Gallbladder (tissue), 1 donor: ENCODE data around the genes FAM98A and EIF2AK2.

DNA sequence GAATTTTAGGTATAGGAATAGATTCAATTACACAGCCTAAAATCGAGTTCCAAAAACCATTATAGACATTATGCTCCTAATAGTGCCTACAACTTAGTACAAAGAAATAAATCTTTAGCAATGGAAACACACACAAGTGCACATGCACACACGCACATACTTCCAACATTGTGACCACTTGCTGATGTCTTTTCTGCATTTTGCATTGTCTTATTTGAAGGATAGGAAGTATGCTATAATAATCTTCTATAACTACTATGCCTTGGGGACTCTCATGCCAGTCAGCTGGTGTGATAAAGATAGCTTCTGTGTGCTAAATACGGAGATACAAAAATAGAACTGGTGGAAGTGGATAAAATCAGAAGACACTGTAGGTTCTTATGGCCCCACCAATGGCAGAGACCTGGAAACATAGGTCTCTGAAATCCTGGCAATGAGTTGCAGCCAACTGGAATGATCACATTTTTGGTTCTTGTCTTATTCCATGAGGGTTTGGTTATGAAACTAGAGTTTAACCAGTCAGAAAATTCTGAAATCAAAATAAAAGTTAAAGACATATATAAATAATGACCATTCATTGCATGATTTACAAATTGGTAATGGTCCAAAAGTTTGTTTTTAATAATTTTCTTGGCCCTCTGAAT, 31.5 kb upstream of the RASGRP3 start:
- PRO-cap, result no peak

DNA sequence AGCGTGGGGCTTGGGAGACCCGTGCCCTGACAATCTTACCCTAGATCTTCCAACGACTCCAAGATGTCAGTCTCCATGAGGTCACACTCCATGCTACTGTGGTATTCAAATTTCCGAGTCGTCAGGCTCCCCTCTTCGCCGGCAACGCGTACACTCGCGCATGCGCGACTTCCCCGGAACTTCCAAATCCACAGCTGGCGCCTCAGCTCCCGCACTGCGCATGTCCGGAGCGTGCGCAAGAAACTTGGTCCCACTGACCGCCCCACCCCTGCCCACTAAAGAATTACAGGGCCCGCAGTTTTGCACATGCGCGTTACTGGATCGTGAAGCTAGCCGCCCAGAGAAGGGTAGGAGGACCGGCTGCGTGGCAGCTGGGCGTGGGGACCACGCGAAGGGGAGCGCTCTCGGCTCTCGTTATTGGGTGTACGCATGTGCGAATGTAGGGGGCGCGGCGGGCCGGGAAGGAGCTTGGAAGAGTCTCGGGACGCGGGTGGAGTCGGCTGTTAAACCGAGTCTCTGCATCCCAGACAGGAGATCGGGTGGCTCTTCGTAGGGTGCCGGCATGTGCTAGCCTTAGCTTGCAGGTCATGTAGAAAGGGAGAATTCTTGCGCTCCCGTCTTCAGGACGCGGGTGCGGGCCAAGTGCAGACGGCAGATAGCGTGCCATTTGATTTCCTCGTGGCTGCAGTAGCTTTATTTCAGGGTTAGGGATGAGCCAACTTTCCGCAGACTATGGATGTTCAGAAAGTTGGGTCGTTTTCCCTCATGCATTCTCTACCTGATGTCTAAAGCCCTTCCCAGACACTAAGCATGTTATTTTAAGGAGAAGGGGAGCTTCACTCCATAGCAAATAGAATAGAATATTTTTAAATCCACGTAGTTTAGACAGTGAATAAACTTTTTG, at the start of gene FAM98A:
Gene FAM98A (minus strand): TSS at position 170 of the 904 bp plus-strand sequence.
- PRO-cap, result bidirectional peak, plus-strand start at position 442 of the sequence, minus-strand start at position 146 of the sequence

DNA sequence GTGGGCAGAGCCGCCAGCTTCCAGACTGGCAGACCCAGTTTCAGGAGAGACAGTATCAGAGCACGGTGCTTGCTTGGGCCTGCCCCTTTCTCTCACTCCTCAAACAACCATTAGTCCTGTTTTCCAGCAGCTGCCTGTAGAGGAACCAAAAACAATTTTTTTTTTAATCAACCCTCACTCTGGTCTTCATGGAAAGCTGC, 25.1 kb upstream of the CRIM1 start:
- PRO-cap, result no peak

DNA sequence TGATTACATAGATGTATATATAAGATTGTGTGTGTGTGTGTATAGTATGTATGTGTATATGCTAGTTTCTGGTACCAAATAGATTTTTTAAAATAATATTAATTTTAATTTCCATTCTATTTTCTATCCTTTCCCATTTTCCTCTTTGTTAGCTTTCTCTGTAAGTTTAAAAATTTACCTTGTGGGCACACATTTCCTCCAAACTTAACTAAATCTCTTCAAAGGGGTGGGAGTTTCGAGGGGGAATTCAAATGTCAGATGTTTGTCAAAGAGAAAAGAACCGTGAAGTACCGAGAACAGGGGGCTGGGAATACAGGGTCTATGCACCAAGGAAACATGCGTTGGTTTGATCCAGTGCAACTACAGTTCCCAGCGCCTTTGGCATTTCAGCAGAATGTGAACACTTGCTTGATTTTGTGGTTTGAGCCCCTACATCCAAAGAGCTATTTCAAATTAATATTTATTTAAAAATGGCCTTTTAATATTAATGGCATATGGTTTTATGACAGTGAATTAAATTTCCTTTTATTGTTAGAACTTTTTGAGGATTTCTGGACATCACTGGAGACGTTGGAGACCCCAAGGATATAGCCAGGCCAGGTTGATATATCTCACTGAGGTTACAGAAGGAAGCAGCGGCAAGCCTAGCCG, 9.4 kb downstream of the CRIM1 start:
- PRO-cap, result no peak

DNA sequence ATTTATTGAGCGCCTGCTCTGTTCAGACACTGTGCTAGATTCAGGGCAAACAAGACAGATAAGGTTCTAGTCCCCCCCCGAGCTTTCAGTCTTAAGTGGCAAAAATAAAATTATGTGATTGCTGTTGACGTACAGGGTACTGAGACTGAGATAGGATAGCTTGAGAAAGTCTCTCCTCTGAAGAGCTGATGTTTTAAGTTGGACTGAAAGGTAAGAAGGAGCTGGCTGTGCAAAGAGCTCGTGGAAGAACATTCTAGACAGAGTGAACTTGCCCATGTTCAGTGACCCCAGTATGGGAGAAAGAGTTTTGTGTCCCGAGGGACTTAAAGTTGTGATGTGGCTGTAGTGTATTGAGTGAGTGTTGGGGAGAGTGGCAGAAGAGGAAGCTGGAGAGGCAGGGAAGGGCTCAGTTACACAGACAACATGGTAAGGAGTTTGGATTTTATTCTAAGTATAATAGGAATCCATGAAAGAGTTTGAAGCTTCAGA, 58.9 kb downstream of the CRIM1 start:
- PRO-cap, result no peak

DNA sequence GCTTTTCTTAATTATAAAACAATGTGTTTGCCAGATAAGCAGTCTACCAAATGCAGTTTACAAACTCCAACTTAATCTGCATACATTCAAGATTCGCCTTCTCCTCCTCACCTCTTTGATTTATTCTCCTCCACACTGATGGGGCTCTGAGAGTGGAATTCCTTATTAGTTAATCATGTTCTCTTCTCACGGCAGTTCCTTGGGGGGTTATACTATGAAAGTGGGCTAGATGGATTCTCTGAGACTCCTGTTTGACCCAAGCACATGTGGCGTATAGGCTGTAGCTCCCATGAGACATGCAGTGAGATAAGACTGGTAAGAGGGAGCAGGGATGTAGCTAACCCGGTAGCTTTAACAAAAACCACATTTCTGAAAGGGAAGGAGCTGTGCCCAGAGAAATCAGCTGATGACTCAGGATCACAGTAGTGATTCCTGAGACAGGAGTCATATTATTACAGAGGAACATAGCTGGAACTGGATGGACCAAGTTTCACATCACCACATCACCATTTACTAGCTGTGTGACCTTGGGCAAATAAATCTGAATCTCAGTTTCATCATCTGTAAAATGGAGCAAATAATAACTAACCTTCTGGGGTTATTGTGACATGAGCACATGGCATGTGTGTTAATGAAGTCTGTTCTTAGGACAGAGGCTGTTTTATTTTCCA, 82.9 kb downstream of the CRIM1 start:
- PRO-cap, result no peak

- PRO-cap, result no peak
These were observed 53.7 kb downstream of the FEZ2 start for GRCh38 chr2:36544292-36544678.

DNA sequence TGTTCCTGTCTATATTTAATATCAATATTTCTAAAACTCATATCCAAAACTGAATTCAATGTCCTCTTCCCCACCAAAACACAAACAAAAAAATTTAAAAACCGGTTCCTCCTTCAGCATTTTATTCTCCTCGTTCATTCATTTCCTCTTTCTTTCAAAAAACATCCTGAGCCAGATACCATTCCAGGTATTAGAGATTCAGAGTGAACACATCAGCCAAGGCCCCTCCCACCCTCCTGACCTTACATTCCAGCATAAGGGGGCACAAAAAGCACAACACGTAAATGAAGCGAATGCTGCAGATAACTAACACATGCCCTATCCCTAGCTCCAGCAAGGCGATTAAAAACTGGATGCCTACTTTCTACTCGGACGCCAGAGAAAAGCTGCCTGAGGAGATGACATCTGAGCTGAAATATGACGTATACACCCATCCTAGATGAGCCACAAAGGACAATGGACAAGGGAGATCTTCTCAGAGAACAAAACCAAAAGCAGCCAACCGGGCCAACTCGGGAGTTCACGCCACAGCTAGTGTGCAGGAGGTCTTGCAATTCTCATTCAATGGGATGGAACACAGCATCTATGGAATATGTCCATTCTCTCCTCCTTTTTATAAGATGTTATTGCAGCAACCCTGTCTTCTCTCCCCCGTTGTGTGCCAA, 33.6 kb downstream of the FEZ2 start:
- PRO-cap, result no peak

DNA sequence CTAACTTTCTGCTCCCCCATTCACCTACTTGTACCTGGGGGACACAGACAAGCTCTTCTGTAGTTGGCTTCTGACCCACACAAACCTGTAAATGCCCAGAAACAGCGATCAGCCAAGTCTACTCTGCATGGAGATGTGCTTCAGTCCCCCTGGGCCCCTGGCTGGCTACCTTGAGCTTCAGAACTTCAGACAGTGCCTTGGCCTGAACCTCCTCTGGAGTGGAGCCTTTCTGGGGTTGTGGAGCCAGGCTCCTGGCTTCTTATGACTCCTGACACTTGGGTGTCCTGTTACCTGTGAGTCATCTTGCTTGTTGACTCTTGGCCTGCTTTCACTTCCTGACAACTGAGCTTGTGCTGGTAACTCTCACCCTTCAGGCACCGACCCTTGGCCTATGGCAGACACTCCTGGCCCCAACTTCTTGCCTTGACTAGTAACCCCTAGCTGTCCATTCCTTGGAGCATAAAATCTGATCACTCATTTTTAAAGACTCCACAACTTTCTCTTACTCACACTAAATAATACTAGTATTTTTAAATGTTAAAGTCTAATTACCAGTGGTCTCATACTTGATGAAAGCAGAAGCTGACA, 46.5 kb upstream of the VIT start:
- PRO-cap, result no peak

DNA sequence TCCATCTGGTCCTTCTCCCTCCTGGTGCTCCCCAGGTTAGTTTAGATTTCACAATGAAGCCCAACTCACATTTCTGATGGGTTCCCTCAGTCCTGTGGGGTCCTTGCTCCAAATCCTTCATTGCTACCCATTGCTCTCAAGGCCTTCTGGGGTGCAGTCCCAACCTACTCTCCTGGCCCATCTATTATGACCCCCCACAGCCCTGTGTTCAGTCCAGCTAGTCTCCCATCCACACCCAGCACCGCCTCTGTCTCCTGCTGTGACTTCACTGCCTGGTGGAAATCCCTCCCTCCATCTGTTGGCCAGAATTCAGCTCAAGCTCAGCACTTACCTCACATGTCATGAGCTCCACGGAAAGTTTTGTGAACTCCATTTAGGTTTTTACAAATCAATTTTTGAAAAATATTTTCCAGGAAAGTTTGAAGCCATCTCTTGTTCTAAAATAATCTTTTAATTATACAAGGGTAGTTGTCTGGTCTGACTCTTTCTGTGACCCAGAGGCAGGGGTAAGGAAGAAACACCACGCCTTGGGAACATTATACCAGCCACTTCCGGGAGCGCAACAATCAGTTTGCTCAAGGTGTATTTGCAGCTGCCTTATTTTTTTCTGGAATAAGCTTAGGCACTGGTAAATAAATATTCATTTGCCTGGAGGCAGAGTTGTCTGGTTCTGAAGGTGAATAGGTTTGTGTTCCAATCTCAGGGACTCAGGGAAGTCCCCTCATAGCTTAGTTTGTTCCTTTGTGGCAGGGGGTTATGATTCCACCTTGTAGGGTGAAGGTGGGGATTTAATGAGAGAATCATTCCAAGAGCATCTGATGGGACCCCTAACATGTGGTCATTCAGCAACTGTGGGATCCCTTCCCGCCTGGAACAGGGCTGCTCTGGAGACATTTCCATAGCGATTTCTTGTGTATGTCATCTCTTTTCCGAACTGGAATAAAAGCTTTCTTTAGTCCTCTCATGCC, 110.9 kb downstream of the VIT start:
- PRO-cap, result unidirectional peak, plus-strand start at position 305 of the sequence; unidirectional peak, plus-strand start at position 548 of the sequence

DNA sequence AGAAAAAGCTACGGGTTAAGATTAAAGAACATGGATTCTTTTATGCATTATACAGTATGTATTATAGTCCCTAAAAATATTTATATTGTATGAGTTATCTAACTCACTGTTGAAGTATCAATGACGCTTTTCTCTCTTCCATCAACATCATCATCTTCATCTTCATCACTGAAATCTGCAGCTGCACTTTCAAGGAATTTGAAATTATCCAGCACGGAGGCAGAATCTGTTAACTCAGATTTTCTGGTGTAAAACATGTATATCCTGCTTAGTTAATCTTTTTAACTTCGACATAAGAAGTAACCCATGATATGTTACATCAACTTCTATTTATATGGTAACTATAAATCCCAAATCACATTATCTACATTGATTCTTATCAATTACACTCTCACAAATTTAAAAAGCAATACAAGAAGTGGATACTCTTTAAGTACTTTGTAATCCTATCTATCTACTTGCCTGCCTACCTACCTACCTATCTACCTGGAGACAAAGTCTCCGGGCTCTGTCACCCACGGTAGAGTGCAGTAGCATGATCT, 66.8 kb downstream of the STRN start:
- PRO-cap, result no peak

DNA sequence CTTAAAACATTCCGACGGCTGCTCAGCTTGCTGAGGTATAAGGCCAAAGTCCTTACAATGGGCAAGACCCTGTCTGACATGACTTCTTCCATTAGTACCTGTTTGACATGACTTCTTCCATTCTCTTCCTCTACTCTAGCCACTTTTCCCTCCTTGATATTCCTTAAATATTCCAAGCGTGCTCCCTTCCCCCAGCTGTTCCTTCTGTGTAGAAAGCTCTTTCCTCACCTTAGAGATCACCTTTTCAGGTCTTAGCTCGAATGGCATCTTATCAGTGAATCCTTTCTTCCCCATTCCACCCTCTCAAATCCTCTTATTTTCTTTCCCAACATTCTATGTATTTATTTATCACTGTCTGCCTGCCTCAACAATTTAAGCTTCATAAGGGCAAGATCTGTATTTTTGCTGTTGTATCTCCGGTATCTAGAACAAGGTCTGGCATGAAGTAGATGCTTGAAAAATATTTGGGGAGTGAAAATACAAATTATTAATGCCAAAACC, 4.6 kb downstream of the STRN start:
- PRO-cap, result no peak

DNA sequence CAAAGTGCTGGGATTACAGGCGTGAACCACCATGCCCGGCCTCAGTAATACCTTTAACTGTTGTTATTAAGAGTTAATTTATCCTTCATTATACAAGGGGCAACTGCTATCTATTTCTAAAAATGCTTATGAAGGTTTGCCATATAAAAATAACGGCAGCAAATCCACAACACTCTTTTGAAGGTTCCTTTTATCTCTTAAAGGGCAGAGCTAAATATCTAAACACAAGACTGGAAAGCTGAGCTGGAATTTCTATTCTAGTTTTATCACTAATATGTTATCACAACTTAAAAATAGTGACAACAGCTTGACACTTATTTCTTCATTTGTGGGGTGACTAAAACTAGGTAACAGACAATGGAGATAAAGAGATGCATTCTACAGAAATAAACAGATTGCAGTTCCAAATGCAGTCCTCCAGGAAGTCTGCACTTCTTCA, 53.8 kb upstream of the STRN start:
- PRO-cap, result no peak

- PRO-cap, result no peak
These were observed 5.2 kb downstream of the GPATCH11 start for GRCh38 chr2:37089414-37090088.

DNA sequence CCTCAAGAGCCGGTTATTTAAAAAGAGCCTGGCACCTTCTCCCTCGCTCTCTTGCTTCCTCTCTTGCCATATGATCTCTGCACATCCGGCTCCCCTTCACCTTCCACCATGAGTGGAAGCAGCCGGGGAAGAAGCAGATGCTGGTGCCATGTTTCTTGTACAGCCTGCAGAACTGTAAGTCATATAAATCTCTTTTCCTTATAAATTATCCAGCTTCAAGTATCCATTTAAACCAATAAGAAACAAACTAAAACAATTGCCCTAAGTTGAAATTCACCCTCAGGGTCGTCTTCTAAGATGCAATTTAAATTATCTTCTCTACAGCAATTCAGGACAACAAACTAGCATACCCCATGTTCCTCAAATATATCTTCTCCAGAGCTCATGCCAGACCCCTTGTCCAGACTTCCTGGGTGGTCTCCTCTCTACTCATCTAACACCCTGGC, 21.1 kb downstream of the GPATCH11 start:
- PRO-cap, result no peak

GRCh38 chr2:37156262-37157501, at the start of gene EIF2AK2:
Gene EIF2AK2, minus strand, starts transcription at chr2:37156980.
- PRO-cap, result unidirectional peak, plus-strand start at chr2:37156659; bidirectional peak, plus-strand start at chr2:37157096, minus-strand start at chr2:37156958

GRCh38 chr2:37226886-37227200, 4.6 kb downstream of the CEBPZ start:
- PRO-cap, result no peak

GRCh38 chr2:37349402-37349959, 5.1 kb downstream of the QPCT start:
- PRO-cap, result no peak

DNA sequence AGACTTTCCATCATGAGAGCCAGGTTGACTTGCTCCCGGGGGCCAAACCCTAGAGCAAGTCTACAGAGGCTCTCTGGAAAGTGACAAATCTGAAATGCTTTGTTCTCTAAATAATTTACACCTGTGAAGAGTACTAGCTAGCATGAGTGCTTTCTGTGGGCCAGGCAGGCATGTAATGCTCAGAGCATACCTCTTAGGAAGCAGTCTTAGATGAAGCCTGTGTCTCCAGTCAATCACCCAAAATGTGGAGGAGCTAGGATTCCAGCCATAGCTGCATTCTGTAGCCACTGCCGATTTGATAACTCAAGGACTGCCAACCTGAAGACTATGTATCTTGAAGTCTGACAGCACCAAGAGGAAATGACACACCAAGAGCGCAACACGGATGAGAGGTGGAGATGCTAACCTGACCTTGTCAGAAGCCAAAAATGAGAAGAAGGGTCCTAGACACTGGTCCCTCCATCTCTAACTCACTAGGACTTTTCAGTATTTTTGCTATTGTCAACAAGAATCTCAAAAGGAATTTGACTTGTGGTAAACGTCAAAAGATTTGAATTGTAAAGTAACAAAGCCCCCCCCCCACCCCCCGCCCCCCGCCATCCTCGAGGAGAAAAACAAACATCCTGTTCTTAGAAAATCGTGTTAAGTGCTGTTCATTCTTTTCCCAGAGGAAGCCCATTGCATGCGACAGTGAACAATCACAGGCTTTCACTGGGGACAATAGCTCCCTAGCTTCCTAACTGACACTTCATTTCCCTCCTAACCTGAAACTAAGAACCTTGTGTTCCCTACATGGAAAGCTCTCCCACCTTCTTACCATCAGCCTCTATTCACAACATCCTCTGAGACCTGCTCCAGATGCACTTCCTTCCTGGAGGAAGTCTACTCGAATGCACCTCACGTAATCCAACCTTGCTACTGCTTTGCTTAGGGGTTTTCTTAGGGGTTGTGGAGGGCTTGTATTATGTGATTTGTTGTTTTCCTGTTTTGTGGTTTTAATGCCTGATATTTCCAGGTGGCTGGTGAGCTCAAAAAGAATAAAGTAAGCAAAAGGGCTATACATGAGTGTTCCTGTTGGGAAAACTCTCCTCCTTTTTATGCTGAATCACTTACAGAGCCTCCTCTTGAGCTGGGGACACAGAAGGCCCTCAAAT, 14.7 kb downstream of the CDC42EP3 start:
- PRO-cap, result unidirectional peak, minus-strand start at position 297 of the sequence

- PRO-cap, result no peak
These were observed 123.3 kb upstream of the CDC42EP3 start for GRCh38 chr2:37794631-37795295.